ENCODE measurements around a stretch of chr16.

DNA sequence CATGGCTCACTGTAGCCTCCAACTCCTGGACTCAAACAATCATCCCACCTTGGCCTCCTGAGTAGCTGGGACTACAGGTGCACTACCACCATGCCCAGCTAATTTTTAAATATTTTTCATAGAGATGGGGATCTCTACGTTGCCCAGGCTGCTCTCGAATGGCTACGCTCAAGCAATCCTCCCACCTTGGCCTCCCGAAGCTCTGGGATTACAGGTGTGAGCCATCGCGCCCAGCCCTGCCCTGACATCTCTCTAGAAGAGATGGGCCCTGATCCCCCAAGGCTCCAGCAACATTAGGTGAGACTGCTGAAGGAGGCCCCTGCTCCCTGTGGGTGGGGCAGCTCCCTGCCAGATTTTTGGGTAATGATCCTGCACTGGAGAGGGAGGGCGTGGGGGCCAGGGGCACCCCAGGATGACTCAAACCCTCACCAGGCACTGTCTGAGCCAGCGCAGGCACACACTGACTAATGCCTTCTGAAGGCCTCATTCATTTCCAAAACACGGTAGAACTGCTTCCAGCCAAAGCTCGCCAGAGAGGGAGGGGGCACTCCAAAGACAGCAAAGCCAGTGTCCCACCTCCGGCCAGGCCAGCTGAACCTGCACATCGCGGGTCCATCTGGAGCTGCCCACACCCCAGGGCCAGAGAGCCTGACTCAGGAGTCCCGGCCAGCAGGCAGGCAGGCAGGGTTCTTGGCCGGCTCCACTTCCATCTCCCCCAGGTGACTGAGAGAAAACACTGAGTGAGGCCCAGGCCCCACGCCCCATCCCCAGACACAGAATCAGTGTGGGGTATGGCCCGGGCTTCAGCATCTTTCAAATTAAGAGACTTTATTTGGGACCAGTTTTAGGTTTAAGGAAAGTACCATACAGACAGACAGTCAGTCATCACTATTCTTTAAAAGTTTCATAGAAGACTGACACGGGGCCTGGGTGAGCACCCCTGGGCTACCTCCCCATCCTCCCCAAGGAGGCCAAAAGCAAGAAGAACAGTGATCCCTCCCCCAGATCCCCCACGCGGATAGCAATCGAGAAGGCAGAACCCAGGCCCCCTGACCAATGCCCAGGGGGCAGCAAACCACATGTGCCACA lies 2.5 kb downstream of the PIEZO1 start:
- RRBS = 73% methylated on average over 6 of the region's 21 CpGs

DNA sequence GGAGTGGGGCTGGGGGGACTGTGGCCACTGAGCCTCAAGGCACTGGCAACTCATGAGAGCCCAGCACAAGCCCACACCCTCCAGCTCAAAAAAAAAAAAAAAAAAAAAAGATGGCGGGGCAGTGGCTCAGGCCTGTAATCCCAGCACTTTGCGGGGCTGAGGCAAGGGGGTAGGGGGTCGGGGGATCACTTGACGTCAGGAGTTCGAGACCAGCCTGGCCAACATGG lies 920 bp upstream of the PIEZO1 start:
- RRBS = no CpG with 5 or more reads among the region's 5 CpGs

DNA sequence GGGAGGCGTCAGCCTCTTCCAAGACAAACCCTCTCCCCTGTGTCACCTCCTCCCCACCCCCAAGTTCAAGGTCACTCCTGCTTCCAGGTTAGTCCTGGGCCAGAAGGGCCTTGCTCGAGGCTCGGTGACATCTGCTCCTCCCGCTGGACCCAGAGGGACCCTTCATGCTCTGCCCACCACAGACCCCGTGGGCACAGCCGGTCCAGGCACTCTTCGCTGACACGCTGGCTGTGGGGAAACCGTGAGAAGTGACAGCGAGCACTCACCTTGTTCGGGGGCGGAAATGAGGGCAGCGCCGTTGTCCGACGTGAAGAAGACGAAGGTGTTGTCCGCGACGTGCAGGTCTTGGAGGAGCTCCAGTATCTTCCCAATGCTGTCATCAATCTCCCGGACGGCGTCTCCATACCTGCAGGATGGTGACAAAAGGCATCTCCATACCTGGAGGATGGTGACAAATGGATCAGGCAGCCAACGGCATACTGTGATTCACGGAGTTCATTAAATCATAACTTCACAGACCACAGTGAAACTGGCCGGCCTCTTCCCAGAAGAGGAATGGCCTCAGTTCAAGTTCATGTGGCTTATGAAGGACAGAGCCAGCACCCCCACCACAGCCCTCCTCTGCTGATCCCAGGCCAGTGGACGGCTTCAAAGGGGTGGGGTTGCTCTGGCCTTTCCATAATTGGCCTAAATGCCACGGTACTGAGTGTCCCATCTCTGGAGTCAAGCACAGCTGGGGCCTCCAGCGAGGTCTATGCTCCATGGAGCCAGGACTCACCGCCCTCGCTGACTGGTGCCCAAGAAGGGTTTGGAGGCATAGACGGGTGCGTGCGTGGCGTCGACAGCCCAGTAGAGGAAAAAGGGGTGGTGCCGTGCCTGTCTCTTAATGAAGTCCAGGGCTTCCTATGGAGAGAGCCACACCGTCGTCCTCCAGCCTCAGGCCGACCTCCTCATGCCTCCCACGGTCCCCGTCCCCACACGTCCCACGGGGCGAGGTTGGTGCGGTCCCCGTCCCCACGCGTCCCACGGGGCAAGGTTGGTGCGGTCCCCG lies 21.5 kb downstream of the GALNS start:
- RRBS = no CpG with 5 or more reads among the region's 52 CpGs

DNA sequence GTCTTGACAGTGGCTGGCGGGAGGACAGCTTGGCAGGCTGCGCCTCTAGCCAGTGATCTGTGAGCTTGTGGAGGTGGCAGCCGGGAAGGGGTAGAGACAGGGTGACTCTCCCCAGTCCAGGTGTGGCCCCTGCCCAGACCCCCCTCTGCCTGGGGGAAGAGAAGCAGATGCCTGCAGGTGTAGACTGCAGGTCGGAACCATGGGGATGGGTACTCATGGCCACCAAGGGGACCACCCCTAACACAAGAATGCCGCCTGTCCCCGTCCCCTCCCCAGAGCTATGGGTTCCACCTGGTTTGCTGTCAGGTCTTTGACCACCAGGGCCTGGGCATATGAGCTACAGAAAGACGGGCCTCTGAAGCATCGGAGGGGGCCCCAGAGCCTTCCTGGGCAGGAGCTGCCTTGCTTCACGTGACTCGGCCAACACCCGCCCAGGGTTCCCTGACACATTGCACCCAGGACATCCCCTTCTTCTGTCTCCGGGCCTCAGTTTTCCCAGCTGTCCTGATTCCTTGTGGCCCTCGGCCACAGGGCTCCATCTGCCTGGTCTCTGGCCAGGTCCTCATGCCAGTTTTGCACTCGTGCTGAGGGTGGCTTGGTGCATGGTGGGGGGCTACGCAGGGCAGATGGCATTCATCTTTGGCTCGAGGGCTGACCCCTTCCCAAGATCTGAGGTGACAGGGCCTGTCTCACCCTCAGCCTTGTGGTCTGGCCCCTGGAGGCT lies 7.0 kb upstream of the PABPN1L start:
- RRBS = no CpG with 5 or more reads among the region's 16 CpGs

DNA sequence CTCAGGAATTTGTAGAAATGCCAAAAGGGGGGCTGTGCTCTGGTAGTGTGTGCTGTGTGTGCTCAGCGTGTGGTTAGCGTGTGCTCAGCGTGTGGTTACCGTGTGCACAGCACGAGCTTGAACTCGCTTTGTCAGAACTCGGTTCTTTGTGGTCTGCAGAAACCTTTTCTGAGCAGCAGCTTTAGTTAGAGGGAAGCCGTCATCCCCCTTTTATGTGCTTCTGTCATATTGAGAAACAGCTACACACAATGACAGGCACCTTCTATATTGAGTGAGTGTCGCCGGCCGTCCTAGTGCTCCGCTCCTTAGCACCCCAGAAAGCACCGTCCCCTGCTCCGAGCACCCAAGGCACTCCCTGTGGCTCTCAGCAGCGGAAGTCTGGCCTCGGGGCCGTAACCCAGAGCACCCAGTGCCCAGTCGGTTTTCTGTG lies 3.5 kb downstream of the ACSF3 start:
- RRBS = no CpG with 5 or more reads among the region's 18 CpGs

- RRBS = no CpG with 5 or more reads among the region's 17 CpGs
Observed at GRCh38 chr16:89118307-89118967, 24.8 kb downstream of the ACSF3 start.

GRCh38 chr16:89200588-89201023 lies 269 bp upstream of the SLC22A31 start:
- RRBS = 17% methylated on average over 4 of the region's 17 CpGs

DNA sequence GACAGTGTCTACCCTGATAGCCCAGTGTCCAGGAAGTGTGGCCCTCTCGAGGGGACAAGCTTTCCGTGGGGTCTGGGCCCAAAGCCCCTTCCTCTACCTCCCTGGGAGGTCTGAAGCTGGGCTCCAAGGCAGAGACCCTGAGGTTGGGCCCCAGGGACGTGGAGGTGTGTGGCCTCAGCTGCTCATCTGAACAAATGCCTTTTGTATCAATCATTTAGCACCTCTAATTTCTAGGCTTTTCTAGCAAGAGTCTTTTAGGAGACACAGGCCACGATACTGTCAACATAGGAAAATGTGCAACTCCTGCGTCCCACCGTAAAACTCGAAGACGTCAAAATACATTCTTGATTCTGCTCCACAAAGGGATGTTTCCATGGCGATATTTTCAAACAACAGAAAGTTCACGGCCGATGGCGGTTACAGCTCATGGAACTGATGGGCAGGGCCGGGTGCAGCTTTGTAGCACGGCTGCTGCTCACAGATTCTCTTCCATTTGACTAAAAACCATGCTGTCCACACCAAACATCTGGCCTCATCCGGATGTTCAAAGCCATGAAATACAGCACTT lies 79.5 kb downstream of the ZNF778 start:
- RRBS = 95% methylated on average over 3 of the region's 15 CpGs

DNA sequence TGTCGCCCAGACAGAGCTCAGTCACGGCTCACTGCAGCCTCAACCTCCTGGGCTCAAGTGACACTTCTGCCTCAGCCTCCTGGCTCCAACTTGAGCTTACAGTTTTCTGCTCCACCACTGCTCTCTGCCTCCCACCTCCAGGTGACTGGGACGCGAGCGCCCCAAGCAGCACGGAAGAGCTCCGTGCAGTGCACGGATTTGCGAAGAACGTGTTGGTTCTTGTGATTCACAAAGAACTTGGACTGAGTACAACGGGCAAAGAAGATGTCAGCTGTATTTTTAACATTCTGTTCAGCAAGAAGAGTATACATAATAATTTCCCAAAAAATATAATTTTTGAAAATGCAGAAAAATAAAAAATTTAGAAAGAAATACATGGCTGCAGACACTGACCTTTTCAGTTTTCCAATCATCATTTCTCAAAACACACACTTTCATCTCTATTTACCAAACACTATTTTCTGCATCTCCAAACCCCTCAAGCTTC lies 110.8 kb downstream of the ANKRD11 start:
- RRBS = no CpG with 5 or more reads among the region's 11 CpGs

DNA sequence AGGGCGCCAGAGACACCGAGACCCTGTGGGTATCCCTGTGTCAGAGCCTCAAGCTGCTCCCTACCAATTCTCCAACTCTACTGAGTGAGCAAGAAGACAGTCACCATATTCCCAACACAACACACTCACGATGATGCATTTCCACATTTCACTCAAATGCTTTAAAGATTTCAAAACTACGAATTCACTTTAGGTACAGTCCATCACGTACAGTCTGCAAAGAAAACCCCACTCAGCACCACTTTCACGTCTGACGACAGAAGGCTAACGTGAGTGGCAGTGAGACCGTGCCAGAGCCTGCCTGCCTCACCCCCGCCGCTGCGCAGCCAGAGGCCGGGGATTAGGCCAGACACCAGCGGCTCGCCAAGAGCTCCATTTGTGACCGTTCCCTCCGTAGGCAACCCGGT lies 104.9 kb downstream of the ANKRD11 start:
- RRBS = 86% methylated on average over 6 of the region's 18 CpGs

- RRBS = no CpG with 5 or more reads among the region's 42 CpGs
Observed at GRCh38 chr16:89389476-89390196, 100.7 kb downstream of the ANKRD11 start.

DNA sequence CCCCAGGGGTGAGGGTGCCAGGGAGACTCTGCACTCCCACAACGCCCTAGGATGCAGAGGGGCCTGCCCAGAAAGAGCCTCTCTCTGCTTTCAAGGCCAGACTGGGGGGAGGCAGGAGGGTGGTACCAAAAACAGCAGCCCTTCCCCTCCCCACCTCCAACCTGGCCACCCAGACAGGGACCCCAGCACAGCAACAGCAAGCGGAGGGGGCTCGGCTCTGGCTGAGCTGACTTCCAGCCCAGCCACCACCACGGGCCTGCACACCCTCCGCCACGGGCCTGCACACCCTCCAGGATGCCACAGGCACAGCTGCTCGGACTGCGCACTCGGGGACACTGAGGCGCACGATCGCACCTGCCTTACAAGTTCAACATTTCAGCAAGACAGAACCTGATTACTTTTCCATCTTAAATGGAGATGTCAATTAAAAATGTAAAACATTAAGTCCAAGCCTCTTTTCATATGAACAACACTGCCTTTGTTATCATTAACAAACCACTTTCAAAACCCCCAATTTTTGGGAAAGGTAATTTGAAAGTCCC lies 76.5 kb downstream of the ANKRD11 start:
- RRBS = no CpG with 5 or more reads among the region's 12 CpGs

DNA sequence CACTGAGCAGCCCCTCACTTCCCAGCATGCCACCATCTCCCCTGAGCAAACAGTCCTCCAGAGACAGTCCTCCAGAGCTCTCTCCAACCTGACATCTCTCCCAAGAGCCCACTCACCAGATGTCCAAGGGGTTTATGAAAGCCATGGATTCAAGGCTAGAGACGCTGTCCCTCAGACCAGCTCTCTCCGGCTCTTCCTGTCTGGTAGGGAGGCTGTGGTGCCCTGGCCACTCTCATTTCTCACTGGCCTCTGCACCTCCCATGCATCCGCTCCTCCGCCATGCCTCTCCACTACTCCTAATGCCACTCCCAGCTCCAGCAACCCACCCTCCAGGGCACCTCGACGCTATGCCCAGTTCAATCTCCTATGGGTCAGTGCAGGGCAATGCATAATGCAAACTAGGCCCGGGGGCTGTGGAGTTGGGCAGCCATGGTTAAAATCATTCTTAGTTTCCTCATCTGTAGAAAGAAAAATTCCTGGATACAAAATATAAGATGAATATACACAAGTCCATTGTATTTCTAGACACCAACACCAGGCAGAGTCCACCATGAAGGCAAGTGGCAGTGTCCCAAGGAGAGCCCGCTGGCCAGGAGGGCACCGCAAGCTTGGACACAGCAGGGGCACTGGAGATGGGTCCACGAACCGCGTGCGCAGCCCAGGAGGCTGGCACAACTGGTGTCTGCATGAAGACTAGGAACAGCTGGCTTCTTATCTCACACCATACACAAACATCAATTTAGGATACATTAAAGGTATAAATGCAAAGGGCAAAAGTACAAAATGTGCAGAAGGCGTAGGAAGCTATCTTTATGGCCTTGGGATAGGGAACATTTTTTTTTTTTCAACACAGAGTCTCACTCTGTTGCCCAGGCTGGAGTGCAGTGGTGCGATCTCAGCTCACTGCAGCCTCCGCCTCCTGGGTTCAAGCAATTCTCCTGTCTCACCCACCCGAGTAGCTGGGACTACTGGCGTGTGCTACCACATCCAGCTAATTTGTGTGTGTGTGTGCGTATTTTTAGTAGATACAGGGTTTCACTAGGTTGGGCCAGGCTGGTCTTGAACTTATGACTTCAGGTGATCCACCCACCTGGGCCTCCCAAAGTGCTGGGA lies 52.5 kb downstream of the ANKRD11 start:
- RRBS = no CpG with 5 or more reads among the region's 19 CpGs

DNA sequence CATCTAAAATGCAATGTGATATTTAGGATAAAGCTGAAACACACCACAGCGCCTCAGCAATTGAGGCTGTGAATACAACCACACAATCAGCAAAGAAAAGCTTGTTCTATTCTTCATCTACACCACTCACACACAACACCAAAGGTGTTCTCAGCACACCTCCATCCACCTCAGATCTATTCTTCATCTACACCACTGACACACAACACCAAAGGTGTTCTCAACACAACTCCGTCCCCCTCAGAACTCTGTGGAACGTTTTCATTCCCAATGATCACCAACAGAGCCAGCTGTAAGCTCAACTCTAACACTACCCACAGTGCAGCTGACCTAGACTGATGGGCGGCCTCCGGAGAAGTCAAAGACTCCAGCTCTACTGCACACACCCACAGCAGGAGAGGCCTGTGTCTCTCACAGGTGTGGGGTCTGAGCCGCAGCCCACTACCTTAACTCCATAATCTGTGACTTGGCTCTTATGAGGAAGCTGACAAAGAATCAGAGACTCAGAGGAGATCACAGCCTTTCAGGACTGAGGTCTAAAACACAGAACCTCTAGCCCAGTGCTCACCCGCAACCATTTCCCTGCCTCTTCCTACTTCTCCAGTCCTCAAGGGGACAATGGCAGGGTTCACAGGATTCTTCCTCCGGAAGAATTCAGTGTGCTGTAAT lies 50.7 kb downstream of the ANKRD11 start:
- RRBS = no CpG with 5 or more reads among the region's 8 CpGs

- RRBS = no CpG with 5 or more reads among the region's 15 CpGs
Observed at GRCh38 chr16:89467181-89467964, 23.0 kb downstream of the ANKRD11 start.

- RRBS = no CpG with 5 or more reads among the region's 9 CpGs
Observed at GRCh38 chr16:89484690-89485297, 5.6 kb downstream of the ANKRD11 start.

DNA sequence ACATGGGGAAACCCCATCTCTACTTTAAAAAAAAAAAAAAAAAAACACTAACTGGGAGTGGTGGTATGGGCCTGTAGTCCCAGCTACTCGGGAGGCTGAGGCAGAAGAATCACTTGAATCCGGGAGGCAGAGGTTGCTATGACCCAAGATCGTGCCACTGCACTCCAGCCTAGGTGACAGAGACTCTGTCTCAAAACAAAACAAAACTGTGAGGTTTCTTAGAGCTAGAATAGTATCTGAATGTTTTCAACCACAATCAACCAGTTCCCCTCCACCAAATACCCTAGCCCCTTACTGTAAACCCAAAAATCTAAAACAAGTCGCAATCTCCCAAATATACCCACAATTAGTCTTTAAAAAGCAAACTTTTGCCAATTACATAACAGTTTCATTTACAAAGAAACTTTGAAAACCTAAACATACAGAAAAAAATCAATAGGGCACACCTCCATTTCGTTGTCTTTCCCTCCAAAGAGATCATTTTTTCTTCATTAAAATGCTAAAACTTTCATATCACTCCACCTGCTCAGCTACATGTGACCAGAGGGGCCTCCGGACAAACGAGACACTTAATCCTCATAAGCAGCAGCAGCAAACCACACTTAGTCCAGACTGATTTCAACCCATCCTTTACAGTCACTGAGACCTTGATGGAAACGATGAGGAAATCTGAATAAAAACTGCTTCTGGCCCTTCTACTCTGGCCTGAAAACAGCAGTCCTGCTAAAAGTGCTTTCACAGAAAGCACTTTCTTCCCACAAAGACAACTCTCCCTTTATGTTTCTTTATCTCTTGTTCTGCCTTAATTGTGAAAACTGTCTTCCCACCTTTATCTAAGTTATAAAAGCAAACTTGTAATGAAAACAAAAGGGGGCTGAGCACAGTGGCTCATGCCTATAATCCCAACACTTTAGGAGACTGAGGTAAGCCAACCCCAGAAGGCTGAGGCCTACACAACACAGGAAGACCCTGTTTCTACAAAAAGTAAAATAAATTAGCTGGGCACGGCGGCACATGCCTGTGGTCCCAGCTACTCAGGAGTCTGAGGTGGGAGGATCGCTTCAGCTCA lies 4.7 kb downstream of the ANKRD11 start:
- RRBS = no CpG with 5 or more reads among the region's 11 CpGs

DNA sequence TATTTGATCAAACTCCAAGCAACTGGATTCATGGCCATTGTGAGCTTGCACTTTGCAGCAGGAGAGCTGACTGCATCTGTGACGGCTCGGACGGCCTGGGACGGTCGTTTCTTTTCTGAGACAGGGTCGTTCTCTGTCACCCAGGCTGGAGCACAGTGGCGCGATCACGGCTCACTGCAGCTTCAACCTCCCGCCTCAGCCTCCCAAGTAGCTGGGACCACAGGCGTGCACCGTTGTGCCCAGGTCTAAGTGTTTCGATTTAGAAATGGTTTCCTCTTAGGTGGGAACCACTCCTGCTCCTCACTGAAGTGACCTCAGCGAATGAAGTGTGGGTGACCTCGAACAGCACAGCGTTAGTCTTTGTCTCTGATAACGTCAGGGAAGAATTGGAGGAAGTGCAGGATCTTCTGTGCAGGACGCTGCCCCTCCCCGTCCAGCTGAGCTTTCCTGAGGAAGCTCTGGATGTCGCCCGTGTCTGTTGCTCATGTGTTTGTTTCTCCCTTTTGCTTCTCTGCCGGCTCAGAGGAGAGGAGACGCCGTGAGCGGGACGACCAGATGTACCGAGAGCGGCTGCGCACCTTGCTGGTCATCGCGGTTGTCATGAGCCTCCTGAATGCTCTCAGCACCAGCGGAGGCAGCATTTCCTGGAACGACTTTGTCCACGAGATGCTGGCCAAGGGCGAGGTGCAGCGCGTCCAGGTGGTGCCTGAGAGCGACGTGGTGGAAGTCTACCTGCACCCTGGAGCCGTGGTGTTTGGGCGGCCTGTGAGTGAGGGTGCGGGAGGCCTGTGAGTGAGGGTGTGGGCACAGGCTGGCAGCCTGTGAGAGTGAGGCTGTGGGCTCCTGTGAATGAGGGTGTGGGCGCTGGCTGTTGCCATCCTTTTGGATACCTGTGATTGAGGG lies 15.5 kb downstream of the SPG7 start:
- RRBS = no CpG with 5 or more reads among the region's 43 CpGs

- RRBS = 85% methylated on average over 14 of the region's 46 CpGs
Observed at GRCh38 chr16:89531806-89532806, 23.9 kb downstream of the SPG7 start.

- RRBS = no CpG with 5 or more reads among the region's 8 CpGs
Observed at GRCh38 chr16:89563893-89564288, 3.4 kb downstream of the RPL13 start.

All from BE2C (cell line).